Umbilical cord (tissue), 2 donors: Measurements from ENCODE around the gene MAFB.

DNA sequence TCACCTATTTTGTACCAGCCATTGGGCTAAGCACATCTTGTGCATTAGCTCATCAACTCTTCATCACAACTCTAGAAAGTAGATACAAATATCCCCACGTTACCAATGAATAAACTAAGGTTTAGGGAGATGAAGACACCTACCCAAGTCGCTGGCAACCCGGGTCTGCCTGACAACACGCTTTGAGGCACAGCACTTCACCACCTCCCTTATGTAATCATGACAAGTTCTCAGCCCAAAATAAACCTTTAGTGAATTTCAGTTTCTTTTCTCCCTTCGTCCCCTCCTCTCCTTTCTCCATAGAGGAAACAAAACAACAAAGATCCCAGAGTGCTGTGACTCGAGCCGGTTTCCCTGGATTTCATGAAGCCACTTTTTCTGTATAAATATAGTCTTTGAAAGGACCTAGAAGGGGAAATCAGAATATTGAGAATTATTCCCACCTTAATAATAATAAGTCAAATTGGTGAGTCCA, 105.4 kb downstream of the MAFB start:
- RAMPAGE, long total RNA, result no peak

- RAMPAGE, long total RNA, result no peak
Measured at GRCh38 chr20:40619701-40620102, 69.3 kb downstream of the MAFB start.

- RAMPAGE, long total RNA, result no peak
Measured at GRCh38 chr20:40675564-40675958, 13.5 kb downstream of the MAFB start.

GRCh38 chr20:40683104-40683868, 5.8 kb downstream of the MAFB start:
- RAMPAGE, long total RNA, result no peak

- RAMPAGE, long total RNA, result no peak
Measured at GRCh38 chr20:40688324-40689339, at the start of gene MAFB. MAFB (minus strand) TSS chr20:40689236.

- RAMPAGE, long total RNA, result no peak
Measured at GRCh38 chr20:40991112-40992046, 37.2 kb upstream of the TOP1 start.

GRCh38 chr20:41006720-41007166, 21.9 kb upstream of the TOP1 start:
- RAMPAGE, long total RNA, result no peak

- RAMPAGE, long total RNA, result no peak
Measured at GRCh38 chr20:41034079-41034712, 5.6 kb downstream of the TOP1 start.

DNA sequence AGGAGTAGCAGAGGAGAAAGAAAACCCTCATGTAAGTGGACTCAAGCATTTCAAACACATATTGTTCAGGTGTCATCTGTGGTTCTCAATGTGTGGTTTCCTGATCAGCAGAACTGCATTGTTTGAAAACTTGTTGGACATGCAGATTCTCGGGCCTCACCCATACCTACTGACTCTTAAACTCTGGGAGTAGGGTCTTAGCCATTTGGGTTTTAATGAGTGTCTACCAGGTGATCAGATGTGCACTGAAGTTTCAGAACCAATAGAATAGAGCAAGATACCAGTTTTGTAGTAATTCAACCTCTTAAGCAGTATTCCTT, 14.3 kb downstream of the TOP1 start:
- RAMPAGE, long total RNA, result no peak

GRCh38 chr20:41079874-41080628, 51.4 kb downstream of the TOP1 start:
- RAMPAGE, long total RNA, result no peak

DNA sequence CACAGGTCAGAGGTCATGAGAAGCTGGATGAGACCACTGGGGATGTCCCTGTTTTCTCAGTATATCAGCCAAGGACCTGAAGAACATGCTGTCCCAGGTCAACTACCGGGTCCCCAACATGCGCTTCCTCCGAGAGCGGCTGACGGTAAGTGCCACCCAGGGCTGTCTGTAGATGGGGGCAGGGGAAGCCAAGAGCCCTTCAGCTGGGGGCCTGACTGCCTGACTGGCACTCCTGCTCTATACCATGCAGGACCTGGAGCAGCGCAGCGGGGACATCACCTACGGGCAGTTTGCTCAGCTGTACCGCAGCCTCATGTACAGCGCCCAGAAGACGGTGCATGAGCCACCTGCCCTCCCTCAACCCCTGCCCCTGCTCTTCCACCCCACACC, 25.0 kb downstream of the PLCG1 start:
- RAMPAGE, long total RNA, result no peak

GRCh38 chr20:41169976-41170451, 32.7 kb downstream of the PLCG1 start:
- RAMPAGE, long total RNA, result no peak

DNA sequence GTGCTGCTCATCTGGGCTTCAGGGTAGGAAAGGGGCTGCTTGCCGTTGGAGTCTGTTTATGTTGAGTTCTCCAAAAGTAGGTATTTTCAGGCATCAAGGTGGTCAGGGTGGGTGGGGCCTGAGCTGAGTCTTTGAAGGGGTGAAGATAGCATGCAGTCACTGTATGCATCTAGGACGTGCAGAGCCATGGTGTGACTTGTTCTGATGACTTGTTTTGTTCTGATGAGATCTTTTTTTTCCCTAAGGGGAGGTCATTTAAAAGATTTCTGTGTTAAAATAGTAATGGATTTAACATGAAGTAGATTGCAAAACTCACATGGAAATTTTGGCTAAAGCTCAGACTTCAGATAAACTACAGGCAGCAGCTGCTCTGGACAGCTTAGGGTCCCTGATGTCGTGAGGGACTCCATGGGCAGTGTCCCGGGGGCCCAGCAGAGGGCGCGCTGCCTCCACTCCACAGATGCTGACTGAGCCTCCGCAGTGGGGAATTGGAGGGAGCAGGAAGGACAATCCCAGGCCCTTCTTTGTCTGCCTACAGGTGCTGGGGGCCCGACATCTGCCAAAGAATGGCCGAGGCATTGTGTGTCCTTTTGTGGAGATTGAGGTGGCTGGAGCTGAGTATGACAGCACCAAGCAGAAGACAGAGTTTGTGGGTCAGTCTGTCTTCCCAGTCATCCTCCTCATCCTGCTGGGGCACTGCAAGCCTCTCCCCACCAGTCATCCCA, 35.7 kb downstream of the PLCG1 start:
- RAMPAGE, long total RNA, result no peak

DNA sequence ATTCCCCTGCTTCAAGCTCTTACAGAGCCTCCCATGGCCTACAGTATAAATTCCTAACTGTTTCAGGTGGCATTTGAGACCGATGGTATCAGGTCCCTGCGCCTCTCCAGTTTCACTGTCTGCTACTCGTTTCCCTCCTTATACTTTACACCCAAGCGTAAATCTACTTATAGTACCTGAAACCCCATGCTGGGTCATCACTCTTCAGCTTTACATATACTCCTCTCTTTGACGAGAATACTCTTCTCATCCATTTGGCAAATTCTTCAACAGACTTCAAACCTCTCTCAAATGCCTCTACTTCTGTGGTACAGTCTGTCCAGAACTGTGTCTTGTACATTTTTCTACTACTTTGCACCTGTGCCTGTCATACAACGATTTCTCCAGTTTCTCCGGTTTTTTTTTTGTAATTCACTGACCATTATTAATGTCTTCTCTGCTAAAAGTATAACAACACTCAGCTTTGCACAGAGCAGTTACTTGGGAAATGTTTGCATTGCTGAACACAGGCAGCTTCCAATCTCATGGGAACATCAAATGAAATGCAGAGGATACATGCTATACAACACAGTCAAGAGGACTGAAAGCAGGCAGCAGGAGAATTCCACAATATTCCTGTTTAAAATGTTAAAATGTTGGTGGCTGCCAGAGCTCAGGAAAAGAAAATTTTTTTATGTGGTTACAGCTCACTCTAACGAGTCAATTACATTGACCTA, 69.4 kb downstream of the ZHX3 start:
- RAMPAGE, long total RNA, result no peak

GRCh38 chr20:41358526-41359273, 7.9 kb downstream of the EMILIN3 start:
- RAMPAGE, long total RNA, result no peak

GRCh38 chr20:41453213-41454146, 86.9 kb upstream of the EMILIN3 start:
- RAMPAGE, long total RNA, result no peak

- RAMPAGE, long total RNA, result no peak
Measured at GRCh38 chr20:41617900-41618215, 319 bp downstream of the CHD6 start.

DNA sequence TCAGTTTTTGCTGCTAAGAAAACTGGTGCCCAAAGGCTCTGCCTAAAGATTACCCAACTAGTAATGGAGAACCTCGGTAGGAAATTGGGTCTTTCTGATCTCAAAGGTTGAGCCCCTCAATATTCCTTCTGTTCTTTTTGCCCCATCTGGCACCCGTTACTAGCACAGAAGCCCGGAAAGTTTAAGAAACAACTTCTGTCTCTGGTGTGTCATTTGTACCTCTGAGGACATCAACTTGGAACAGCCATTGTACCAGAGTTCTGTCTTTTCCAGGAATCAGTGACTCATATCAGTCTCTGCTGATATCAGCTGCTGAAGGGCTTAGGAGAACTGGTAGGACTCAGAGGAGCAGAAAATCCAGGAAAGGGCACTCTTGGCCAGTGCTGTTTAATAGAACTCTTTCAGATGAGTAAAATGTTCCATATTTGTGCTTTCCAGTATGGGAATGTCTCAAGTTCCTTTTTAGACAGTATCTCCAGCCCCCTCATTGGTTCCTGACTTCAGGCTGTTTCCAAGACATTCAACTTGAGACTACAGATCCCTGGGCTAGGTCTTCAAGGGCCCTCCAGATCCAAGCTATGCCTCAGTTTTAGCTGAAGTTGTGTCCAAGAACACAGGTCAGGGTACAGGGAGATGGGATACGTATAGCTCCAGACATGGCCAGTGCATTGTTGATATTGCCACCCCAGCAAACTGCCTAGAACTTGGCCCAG, 78.3 kb upstream of the CHD6 start:
- RAMPAGE, long total RNA, result no peak

GRCh38 chr20:43667353-43668258, 692 bp downstream of the MYBL2 start:
- RAMPAGE, long total RNA, result no peak

DNA sequence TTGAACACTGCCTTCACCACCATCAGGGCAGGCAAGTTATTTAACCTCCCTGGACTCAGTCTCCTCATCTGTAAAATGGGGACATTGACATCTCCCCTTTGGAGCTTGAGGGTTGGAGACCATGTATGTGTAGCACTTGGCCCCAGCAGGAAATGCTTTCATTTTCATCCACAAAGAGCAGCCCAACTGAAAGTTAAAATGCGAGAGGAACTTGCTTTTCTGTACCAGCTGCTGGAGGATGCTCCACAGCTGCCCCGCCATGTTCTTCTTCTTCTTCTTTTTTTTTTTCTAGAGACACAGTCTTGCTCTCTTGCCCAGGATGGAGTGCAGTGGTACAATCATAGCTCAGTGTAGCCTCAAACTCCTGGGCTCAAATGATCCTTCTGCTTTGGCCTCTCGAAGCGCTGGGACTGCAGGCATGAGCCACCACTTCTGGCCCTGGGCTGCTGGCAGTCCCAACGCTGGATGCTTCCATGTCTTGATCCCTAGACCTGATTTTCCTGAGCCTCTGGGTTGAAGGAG, 6.8 kb downstream of the TOX2 start:
- RAMPAGE, long total RNA, result no peak